Airway epithelial cell (primary cell): ENCODE data around the genes GNAT2, GSTM2, STRIP1 and KCNC4.

DNA sequence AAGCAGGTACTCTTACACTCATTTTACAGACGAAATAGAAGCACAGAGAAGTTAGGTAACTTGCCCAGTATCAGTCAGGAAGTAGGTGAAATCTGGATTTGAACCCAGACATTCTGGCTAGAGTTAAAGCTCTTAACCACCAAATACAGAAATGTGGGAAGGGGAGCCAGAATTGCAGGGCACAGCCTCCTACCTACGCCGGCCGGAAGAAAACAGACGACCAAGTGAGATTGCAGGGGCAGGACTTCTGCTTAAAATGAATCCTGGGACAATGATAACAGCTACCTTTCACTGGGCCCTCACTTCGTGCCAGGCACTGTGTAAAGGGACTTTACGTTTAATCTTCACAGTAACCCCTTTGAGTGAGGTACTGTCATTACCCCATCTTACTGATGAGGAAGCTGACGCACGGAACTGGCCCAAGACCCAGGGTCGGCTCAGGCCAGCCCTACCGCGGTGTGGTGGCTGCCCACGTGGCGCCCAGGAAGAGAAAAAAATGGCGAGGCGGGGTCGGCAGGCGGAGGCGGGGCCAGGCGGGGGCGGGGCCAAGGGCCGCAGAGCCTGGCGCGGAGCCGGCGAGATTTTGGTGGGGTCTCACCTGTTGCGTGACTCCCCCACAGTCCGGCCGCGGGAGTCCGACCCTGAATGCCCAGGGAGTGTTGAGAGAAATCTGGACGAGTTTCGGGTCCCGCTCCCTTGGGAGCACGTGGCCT is at the start of gene GNAT2:
Gene GNAT2 (minus strand): TSS at position 327 of the 713 bp plus-strand sequence.
- RAMPAGE, long total RNA = no peak

GRCh38 chr1:109623333-109624385 is 4.0 kb downstream of the AMPD2 start:
- RAMPAGE, long total RNA = no peak

DNA sequence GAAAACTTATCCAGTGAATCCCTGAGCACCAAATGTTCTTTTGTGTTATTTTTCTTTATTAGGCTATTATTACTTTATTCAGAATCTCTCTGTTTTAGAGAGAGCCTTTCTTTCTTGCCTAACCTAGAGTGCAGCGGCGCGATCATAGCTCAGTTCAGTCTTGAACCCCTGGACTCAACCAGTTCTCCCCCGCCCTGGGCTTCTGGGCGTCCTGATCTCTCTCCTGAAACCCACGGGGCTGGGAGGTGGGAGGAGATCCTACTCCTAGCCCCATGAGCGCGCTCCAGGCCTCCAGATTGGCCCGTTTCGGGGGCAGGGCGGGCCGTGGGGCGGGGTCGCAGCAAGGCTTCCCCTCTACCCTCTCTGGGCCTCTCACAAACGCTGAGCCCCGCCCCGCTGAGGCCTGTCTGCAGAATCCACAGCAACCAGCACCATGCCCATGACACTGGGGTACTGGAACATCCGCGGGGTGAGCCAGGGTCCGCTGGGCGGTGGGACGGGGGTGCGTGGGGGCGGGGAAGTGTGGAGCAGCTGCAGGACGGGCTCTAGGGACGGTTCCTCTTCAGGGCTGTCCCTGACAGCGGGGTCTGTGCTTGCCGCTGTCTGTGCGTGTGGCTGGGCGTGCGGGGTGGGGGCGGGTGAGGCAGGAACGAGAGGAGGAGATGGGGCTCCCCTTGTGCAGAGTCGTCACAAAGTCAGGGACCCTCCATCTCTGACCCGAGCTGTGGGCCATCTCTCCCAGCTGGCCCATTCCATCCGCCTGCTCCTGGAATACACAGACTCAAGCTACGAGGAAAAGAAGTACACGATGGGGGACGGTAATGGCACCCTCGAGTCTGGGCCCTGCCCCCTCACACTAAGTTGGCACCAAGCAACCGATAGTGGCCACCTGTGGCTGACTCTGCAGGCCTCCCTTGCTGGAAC is at the start of gene GSTM2:
Gene GSTM2 (plus strand): TSS at position 375 of the 924 bp plus-strand sequence.
- RAMPAGE, long total RNA = start-site peak on the plus strand centred at position 373 of the sequence, 93 bp wide, 23 and 12 reads in 2 replicates

DNA sequence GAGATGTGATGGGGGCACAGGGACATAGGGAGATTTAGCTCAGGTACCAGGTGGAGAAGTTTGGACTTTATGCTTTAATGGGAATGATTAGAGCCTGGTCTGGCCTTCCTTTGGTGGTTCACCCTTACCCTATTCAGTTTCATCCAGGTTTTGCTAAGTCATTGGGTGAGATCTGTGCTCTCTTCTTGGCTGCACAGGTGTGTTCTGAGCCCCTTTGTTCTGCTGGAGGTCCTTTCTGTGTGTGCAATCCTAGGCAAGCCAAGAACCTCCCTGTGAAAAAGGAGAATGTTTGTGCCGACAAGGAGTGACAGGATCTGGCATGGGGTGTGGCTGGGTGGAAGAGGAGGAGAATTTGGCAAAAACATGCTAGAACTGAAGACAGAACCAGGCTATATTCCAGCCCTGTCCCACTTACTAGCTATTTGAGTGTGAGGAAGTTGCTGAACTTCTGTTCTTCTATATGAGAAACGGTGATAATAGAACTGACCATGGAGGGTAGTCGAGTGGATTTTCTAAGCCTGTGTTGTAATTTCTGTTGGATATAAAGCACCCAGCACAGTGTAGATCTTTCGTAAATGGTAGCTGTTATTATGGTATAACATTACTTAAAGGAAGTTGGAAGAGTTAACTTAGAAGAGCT is 4.6 kb downstream of the GSTM5 start:
- RAMPAGE, long total RNA = no peak

GRCh38 chr1:109739716-109740905 is 727 bp downstream of the GSTM3 start:
- RAMPAGE, long total RNA = start-site peak on the minus strand at chr1:109740315-109740321, 244 and 193 reads in 2 replicates

DNA sequence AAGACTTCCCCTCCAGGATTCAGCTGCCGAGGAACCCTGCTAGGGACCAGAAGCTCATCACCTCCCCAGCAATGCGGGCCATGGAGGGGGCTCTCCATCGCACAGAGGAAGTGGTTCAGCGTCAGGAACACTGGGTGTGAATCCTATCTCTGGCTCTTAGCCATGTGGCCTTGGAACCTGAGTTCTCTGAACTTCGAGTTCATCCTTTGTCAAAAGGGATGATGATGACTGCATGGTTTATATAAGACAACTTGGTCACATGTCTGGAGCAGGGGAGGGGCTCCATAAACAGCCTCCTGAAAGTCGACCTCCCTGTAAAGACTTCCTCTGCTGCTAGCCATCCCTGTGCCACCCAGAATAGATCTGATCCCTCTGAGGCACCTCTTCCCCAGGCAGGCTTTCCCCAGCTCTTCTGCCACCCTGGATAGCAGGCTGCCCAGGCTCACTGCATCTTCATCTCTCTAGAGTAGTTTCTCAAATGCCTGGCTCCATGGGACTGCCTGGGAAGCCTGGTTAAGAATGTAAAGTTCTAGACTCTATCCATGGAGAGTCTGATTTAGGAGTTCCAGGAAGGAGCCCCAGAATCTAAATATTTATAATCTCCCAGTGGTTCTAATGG is 8.5 kb upstream of the EPS8L3 start:
- RAMPAGE, long total RNA = no peak

DNA sequence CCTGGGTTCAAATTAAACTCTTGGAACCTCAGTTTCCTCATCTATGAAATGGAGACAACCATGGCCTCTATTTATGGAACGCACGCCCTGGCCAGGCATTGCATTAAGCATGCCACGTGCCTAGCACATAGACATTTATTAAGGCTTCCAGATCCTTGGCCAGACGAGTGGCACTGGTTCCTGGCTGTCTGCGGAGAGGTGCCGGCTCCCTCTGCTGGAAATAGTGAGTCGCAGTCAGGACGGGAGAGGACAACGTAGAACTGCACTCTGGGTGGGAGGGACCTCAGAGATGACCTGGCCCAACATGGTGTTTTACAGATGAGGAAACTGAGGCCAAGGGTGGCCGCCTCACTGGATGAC is 9.9 kb upstream of the EPS8L3 start:
- RAMPAGE, long total RNA = no peak

DNA sequence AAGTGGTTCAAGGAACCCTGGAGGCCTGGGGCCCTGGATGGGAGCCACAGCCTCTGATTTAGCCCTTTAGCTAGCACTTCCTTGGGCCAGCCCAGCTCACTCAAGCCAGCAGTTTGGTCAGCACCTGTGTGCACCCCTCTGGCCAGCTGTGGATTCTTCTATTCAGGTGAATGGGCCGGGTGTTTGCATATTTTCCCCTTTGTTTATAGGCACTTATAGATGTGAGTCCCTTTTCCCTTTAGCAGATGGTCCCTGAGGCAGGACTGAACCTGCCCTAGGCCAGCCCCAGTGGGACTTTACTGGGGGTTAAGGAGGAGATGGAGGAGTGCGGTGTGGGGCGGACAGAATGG is 18.9 kb upstream of the EPS8L3 start:
- RAMPAGE, long total RNA = no peak

DNA sequence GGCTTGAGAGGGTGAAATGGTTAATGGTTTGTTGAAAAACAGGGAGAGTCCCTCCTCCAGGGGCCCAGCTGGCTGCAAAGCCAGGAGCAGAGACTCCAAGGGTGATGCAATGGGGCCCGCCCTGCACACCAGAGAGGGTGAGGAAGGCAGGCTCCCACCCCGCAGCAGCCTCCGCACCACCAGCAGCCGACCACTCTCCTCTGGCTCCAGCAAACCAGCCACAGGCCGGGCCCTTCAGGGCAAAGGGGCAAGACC is 6.6 kb upstream of the AHCYL1 start:
- RAMPAGE, long total RNA = no peak

DNA sequence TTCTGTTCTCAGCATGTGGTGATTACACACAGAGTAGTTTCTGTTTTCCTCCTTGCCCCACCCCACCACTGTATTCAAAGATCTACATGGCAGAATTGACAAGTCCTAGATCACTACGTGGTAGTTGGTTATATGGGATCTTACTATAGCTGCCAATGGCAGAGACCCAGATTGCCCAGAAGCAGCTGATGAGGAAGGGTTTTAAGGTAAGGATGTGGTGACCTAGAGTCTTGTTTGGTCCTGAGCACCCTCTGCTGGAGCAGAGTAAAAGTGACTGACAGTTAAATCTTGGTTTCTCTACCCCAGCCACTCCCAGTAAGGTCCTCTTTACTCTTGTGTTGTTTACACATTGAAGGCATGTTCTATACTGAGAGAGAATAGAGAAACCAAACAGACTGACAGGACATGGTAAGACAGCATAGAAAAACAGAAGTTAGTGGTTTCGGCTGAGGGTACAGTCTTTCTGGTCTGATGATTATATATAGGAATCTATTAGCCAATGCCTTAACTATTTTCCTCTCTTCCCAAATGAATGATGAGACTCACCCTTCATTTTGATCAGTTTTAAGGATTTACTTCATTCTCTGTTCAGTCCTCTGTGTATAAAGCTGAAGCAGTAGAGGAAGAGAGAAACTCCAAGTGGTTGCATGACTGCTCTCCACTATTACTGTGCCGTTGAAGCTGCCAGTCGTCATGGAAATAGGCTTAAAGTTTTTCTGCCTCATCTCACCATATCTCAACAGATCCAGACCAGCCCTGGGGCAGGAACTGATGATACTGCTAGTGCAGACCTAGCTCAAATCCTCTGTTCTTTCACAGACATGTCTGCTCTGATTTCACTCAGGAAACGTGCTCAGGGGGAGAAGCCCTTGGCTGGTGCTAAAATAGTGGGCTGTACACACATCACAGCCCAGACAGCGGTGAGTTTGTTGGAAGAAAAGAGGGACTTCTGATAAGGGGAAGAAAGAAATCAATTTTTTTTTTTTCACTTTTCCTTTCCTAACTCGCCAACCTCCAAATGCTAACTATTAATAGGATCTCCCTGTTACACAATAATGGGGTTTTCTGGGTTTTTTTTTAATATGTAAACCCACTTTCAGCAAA is 22.5 kb upstream of the STRIP1 start:
- RAMPAGE, long total RNA = no peak

GRCh38 chr1:110030983-110031432 is 3.4 kb upstream of the STRIP1 start:
- RAMPAGE, long total RNA = no peak

GRCh38 chr1:110034111-110034842 is at the start of gene STRIP1:
TSS of gene STRIP1 (plus strand) at chr1:110034624.
- RAMPAGE, long total RNA = no peak

- RAMPAGE, long total RNA = no peak
Observed at GRCh38 chr1:110055935-110056423, 14.5 kb downstream of the ALX3 start.

- RAMPAGE, long total RNA = no peak
Observed at GRCh38 chr1:110202932-110203402, 7.1 kb upstream of the KCNC4 start.

GRCh38 chr1:110209811-110210665 is at the start of gene KCNC4:
TSS of gene KCNC4 (plus strand) at chr1:110210314.
- RAMPAGE, long total RNA = no peak

- RAMPAGE, long total RNA = no peak
Observed at GRCh38 chr1:110210666-110210803, 421 bp downstream of the KCNC4 start.

- RAMPAGE, long total RNA = no peak
Observed at GRCh38 chr1:110311866-110312268, 27.3 kb upstream of the RBM15 start.

GRCh38 chr1:110383338-110384194 is 7.3 kb downstream of the SLC16A4 start:
- RAMPAGE, long total RNA = no peak

DNA sequence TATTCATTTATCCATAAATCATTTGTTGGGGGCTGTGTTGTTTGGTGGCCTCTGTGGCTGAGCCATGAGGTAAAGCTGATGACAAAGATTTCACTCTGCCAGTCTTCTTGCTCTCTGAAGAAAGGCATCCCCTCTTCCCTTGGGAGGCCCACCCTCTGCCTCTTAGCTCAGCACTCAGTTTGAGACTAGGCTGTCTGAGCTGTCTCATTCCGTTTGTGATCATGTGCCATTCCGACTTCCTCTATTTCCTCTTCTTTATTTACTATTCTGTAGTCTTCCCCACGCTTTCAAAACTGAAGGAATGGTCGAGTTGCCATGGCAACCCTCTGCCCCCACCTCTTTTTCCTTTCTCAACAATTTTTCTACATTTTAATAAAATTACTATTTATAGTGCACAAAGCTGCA is 30.9 kb downstream of the KCNA3 start:
- RAMPAGE, long total RNA = no peak

GRCh38 chr1:110786960-110787508 is 85.9 kb upstream of the CD53 start:
- RAMPAGE, long total RNA = no peak